ENCODE measurements around the genes HIPK2 and MRPS33.

DNA sequence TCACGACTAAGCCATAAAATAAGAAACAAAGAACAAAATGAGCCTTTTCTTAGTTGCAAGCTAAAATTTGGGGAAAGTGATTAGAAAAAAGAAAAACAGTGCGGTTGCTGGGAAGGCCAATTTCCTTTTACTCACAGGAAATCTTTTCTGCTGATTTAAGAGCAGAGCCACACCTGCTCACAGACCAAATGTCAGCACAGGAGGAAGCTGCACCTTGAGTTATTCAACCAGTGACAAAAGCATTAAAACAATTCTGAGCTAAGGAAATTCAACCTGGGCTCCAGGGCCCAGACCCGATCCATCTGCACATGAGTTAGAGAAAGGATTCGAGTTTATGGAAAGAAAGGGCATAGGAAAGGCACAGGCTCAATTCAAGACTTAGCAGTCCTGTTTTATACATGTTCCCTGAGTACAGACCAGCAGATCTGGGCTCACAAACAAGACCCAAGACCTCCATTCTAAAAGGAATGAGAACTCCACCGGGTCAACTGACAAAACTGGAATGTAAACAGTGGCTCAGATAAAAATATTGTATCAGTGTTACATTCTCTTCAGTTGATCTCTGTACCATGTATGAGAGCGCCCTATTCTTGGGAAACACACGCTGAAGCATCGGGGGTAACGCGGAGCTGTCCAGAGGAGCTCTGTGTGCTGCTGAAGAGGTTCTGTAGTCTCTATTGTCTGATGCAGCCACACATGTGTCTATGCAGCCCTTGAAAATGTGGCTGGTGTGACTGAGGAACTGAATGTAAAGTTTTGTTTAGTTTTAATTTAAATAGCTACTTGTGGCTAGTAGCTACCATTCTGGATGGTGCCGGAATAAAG is 39.9 kb downstream of the HIPK2 start:
- PRO-cap, 4 experiments: peak in 2 of 4 experiments; most common plus-strand start position 636 of the sequence (in 2); most common minus-strand start position 311 of the sequence (in 1)
- RAMPAGE, long total RNA, 2 experiments: no peak in any of the 2 experiments

GRCh38 chr7:139745940-139746420 is 31.8 kb downstream of the HIPK2 start:
- PRO-cap, 4 experiments: peak in 4 of 4 experiments; most common plus-strand start chr7:139746008 (in 3); most common minus-strand start chr7:139746302 (in 1)
- RAMPAGE, long total RNA, 2 experiments: no peak in any of the 2 experiments

DNA sequence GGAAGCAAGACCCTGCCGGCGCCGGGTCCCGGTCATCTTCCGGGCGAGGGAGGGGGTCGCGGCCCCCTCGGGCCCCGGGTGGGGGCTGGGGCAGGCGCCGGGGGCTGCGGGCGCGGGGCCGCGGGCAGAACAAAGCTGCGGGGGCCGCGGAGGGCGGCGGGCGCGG is 502 bp downstream of the HIPK2 start:
- PRO-cap, 4 experiments: no peak in any of the 4 experiments
- RAMPAGE, long total RNA, 2 experiments: no peak in any of the 2 experiments

GRCh38 chr7:139777579-139778425 is at the start of gene HIPK2:
Gene HIPK2 (minus strand): TSS chr7:139777998.
- PRO-cap, 4 experiments: peak in 4 of 4 experiments; most common plus-strand start chr7:139778153 (in 2); most common minus-strand start chr7:139777707 (in 4)
- RAMPAGE, long total RNA, 2 experiments: start-site peak on the plus strand in 2 of 2 experiments, at chr7:139778216-139778313 at its widest, 14 to 24 reads per replicate; start-site peak on the minus strand in 2 of 2 experiments, at chr7:139777703-139777777 at its widest, 138 to 614 reads per replicate

- PRO-cap, 4 experiments: peak in 2 of 4 experiments; most common plus-strand start chr7:139876208 (in 1); most common minus-strand start chr7:139876024 (in 1)
- RAMPAGE, long total RNA, 2 experiments: no peak in any of the 2 experiments
These were observed 46.7 kb downstream of the TBXAS1 start for GRCh38 chr7:139875656-139876288.

- PRO-cap, 4 experiments: peak in 2 of 4 experiments; most common plus-strand start chr7:139901671 (in 2)
- RAMPAGE, long total RNA, 2 experiments: no peak in any of the 2 experiments
These were observed 72.3 kb downstream of the TBXAS1 start for GRCh38 chr7:139901264-139901864.

GRCh38 chr7:140059149-140060023 is 3.4 kb downstream of the PARP12 start:
- PRO-cap, 4 experiments: peak in 3 of 4 experiments; most common plus-strand start chr7:140059845 (in 3); most common minus-strand start chr7:140059477 (in 1)
- RAMPAGE, long total RNA, 2 experiments: no peak in any of the 2 experiments

- PRO-cap, 4 experiments: no peak in any of the 4 experiments
- RAMPAGE, long total RNA, 2 experiments: no peak in any of the 2 experiments
These were observed 29.9 kb downstream of the KDM7A start for GRCh38 chr7:140146538-140147547.

DNA sequence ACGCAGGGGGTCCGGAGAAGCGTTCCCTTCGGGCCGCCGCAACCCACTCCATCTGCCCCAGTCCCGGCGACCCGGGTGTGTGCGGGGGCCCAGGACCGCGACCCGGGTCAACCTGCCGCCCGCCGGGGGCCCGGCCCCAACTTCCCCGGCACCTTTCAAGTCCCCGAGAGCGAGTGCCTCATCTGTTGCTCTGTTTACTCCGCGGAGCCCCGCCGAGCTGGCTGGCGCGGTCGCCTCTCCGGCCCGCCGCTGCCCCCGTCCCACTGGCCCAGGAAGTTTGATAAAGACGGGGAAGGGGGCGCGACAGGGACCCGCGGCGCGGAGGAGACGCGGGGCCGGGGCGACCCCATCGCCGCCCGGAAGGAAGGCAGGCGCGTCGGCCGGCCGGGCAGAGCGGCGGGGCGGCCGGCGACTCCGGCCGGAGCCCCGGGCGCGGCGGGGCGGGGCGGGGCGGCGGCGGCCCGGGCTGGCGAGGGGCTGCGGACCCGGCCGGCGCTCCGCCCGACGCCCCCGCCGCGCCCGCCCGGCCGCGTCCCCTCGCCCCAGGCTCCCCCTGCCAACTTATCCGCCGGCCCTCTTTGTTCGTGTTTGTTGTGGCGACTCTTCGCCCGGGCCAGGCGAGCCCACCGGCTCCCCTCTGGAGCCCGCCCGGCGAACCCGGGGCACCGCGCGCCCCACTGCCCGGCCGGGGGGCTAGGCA is 716 bp downstream of the KDM7A start:
- PRO-cap, 4 experiments: peak in 3 of 4 experiments; most common plus-strand start position 193 of the sequence (in 3); most common minus-strand start position 265 of the sequence (in 1)
- RAMPAGE, long total RNA, 2 experiments: no peak in any of the 2 experiments

GRCh38 chr7:140333264-140333644 is 65.1 kb downstream of the SLC37A3 start:
- PRO-cap, 4 experiments: no peak in any of the 4 experiments
- RAMPAGE, long total RNA, 2 experiments: no peak in any of the 2 experiments

DNA sequence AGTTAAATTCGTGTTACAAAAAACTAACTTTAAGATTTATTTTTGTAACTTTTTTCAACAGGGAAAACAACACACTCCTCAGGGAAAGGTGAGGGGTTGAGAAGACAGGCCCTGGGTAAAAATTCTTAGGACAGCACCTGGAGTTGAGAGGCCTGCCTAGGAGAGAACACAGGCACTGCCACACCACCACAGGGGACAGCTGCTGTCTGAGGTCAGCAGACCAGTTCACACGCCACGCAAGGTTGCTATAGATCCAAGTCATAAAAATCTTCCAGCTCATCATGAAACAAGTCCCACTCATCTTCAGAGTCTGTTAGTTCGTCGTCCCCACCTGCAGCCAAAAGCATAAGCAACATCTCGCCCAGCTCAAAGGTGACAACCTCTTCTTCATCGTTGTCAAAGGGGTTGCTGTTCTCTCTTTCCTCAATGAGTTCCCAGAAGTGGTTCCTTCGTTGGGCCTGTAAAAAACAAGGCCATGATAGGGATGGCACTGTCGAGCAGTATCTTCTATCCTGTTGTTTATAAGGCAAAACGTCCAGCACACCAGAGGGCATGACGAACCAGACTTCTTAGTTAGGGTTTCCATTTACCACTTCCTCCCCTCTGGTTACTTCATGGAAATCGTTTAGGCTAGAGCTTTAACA is 24.9 kb downstream of the MKRN1 start:
- PRO-cap, 4 experiments: peak in 1 of 4 experiments; most common minus-strand start position 241 of the sequence (in 1)
- RAMPAGE, long total RNA, 2 experiments: no peak in any of the 2 experiments

GRCh38 chr7:140525502-140526198 is 46.3 kb upstream of the MKRN1 start:
- PRO-cap, 4 experiments: no peak in any of the 4 experiments
- RAMPAGE, long total RNA, 2 experiments: no peak in any of the 2 experiments

DNA sequence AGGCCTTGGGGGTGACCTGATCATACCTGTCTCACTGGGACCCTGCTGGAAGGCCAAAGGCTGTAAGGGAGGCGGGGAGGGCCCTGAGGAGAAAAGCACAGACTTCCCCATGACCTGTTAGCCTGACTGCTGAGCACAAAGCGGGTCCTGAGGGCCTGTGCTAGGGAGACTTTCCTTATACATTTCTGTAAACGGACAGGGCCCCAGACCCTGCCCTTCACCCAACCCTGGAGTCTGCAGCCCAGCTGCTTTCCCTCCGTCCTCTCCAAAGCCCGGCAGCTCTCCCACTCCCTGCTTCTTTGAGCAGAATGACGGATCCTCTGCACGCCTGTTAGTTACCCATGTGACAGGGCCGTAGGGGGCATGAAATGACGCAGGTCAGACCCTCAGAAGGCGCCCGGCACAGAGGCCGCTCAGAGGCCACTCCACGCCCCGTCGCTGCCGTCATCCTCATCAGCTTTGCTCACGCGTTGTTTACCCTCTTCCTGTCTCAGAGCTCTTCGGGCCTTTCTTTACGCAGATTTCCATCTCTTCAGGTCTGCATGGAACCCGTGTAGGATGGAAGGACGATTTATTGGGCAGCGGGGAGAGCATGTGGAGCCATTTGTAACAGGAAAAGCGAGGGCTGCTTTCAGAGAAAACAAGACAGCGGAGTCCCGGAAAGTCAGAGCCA is 60.1 kb upstream of the MKRN1 start:
- PRO-cap, 4 experiments: peak in 1 of 4 experiments; most common plus-strand start position 490 of the sequence (in 1); most common minus-strand start position 286 of the sequence (in 1)
- RAMPAGE, long total RNA, 2 experiments: no peak in any of the 2 experiments

DNA sequence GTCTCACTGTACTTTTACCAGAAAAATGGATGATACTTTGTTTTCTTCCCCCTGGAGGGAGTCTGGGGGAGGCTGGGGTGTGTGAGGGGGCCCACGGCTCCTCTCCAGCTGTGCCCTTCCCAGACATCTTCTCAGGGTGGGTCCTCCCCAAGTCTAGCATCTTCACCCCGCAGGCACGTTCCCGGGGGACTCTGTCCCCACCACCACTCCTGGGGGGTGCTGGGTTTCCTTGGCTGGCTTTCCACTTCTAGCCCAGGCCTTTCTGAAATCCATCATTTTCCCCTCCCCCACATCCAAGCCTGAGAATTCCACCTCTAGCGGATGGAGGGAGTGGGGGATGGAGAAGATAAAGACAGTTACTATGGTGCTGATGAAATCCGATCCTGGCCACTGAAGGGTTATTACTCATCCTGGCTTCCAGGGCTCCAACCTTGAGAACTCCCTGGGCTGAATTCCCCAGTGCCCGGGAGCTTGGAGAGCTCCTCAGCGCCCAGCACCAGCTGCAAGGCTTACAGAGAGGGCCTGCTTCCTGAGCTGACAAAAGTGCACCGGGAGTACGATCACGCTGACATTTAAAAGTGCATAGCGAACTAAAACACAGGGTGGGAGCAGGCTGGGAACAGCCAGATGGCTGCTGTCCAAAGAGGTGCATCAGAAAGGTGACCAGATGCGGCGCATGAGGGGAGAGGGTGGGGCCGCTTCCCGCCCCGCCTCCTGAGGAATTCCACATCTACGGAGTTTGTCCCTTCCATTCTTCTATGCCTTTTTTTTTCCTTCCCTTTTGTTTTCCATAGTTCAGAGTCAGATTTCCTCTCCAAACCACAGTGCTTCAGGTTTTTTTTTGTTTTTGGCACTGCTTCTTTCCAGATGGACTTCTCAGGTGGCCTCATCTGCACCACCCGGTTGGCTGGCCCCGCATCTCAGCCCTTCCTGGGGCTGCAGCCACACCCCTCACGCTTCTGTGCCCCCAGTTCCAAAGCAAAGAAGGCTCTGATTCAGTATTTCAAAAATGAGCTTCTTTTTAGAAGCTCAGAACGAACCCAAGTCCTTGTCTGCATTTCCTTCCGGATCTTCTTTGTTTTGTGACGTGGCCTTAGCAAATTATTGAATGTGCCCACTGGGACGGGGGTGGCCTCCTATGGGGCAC is 62.3 kb upstream of the MKRN1 start:
- PRO-cap, 4 experiments: peak in 4 of 4 experiments; most common plus-strand start position 727 of the sequence (in 1); most common minus-strand start position 547 of the sequence (in 2)
- RAMPAGE, long total RNA, 2 experiments: no peak in any of the 2 experiments

DNA sequence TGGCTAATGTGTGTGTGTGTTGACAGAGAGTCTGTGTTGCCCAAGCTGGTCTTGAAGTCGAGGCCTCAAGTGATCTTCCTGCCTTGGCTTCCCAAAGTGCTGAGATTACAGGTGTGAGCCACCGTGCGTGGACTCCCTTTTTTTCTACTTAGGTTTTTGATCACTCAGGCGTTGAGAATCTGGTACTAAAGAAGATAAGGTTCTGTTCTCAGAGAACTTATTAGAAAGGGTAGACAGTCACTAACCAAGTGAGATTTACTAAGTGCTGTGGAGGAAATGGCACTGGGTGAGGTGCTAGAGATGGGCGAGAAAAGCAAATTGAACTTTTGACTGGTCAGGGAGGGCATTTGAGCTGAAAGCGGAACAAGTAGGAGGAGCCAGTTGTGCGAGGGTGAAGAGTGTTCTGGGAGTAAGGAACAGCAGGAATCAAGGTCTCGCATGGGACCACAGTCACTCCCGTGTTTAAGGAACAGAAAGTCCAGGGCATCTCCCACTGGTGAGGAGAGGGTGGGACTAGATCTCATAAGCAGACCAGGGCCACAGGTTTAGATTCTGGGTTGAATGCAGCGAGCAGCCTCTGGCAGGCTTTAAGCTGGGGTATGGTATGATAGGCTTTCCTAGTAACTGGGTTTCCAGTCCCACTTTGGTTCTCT is 18.1 kb downstream of the NDUFB2 start:
- PRO-cap, 4 experiments: no peak in any of the 4 experiments
- RAMPAGE, long total RNA, 2 experiments: no peak in any of the 2 experiments

GRCh38 chr7:140794258-140794712 is 97.8 kb downstream of the NDUFB2 start:
- PRO-cap, 4 experiments: no peak in any of the 4 experiments
- RAMPAGE, long total RNA, 2 experiments: no peak in any of the 2 experiments

DNA sequence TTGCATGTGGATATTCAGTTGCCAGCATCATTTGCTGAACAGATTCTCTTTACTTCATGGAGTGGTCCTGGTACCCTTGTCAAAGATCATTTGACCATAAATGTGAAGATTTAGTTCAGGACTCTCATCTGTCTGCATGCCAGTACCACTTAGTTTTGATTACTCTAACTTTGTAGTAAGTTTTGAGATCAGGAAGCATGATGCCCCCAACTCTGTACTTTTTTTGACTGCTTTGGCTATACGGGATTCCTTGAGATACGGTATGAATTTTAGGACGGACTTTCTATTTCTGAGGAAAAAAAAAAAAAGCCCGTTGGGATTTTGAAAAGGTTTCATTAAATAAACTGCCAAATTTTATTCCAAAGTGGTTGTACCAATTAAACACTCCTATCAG is 100.4 kb downstream of the BRAF start:
- PRO-cap, 4 experiments: no peak in any of the 4 experiments
- RAMPAGE, long total RNA, 2 experiments: no peak in any of the 2 experiments

DNA sequence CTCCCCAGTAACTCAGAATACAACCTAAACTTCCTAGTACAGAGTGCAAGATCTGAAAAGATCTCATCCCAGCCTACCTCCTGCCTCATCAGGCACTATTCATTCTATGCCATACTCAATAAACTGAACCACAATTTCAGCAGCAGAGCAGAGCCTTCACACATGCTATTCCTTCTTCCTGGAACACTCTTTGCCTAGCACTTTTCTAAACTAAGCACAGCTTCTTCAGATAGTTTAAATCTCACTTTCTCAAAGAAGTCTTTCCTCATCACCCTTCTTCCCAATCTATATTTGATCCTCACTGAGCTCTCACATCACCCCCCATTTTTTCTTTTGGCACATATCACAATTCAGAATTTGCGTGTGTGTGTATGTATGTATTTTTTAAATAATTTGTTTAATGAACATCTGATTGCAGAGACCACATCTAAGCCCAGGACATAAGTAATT is 38.3 kb downstream of the BRAF start:
- PRO-cap, 4 experiments: no peak in any of the 4 experiments
- RAMPAGE, long total RNA, 2 experiments: no peak in any of the 2 experiments

DNA sequence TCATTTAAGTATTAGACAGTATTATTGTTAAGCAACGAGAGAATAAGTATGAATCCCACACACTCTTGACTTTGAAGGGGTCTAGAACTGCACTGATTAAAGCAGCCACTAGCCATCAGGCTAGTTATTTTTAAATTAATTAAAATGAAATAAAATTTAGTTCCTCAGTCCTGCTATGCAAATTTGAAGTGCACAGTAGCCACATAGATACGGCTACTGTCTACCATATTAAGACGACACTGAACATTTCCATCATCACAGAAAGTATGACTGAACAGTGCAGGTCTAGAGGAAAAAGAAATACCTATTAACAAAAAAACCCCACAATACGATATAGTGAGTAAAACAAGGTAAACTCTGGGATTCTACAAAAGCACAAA is 13.6 kb downstream of the BRAF start:
- PRO-cap, 4 experiments: no peak in any of the 4 experiments
- RAMPAGE, long total RNA, 2 experiments: no peak in any of the 2 experiments

GRCh38 chr7:141014579-141015584 is at the start of gene MRPS33:
Gene MRPS33 (minus strand): TSS chr7:141014952.
- PRO-cap, 4 experiments: peak in 4 of 4 experiments; most common plus-strand start chr7:141014747 (in 4); most common minus-strand start chr7:141014639 (in 4)
- RAMPAGE, long total RNA, 2 experiments: start-site peak on the minus strand in 2 of 2 experiments, at chr7:141014931-141014962 at its widest, 3,040 to 4,609 reads per replicate